Placental epithelial cell (primary cell): ENCODE measurements around a stretch of chr20.

DNA sequence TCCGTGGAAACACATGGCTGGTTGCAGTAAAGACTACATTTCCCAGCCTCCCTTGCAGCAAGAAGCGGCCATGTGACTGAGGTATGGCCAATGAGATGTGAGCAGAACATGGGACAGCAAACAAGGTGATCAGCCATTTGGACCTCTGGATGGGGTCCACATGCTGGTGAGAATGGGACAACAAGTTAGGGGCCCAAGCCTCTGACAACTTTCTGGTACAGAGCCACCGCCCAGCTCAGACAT lies 42.1 kb upstream of the PTPN1 start:
- CAGE, long polyA plus RNA, result no peak

DNA sequence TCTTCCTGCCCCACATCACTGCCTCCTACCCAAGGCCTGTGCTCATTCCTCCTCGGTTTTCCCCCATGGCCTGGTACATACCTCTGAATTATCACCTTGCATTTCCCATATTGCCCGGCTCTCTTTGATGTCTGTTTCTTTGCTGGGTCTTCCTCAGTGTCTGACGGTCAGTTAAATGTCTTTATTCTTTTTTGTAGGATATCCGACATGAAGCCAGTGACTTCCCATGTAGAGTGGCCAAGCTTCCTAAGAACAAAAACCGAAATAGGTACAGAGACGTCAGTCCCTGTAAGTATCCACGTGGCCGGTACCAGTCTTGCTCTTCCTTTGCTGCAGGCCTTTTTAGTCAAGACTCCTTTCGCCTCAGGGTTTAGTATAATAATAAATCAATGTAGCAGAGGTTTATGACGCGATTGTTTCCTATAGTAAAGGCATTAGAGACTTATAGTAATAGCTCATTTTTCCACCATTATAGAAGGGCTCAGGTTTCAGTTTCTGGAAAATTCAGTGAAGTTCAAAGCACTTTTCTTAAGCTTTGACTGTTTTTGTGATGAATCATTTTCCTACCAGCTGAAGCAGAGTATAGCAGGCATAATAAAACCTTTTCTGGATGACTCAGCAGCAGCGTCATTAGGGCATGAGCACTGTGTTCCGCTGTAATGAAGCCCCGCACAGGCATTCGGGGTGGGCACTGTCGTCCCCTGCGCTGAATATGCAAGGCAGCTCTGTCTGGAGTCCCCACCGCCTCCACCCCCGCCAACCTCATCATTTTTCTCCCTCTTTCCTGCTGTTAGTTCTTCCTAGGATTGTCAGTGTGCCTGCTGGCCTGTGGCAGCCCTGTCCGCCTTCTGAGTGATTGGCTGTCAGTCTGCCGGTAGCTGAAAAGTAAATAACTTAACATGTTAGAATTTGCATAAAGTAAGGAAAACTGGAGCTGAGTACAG lies 51.3 kb downstream of the PTPN1 start:
- CAGE, long polyA plus RNA, result no peak

GRCh38 chr20:50572709-50573344 lies 62.6 kb downstream of the PTPN1 start:
- CAGE, long polyA plus RNA, result no peak

DNA sequence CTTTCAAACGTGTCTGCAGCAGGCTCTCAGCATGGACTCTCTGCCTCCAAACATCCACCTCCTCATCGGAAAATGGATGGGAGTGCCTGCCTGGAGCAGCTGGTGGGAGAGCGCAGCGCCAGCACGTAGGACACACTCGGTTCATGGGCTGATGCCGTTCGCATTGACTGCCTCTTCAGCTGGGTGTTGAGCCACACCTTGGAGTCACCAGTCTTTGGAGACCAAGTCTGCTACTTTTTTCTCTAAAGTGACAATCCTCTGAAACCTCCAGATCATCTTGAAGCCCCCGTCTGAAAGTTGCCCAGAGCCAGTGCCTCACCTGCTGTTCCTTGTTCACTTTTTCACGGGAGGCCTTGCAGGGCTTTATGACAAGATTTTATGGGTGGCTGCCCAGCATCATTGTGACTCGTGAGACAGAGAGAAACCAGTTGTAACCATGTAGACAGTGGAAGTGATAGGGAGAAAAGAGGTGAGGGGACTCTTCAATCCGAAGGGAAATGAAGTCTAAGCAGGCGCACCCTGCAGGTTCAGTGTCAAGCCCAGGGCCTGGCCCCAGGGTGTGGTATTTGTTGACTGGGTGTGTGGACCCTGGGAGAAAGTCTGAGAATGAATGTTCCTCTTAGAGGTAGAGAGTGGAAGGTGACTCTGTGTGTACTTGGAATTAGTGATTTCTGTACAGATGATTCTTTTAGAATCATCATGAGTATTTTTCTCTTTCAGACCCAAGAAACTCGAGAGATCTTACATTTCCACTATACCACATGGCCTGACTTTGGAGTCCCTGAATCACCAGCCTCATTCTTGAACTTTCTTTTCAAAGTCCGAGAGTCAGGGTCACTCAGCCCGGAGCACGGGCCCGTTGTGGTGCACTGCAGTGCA lies 67.8 kb downstream of the PTPN1 start:
- CAGE, long polyA plus RNA, result no peak

GRCh38 chr20:50645516-50646009 lies 45.8 kb downstream of the RIPOR3 start:
- CAGE, long polyA plus RNA, result no peak

DNA sequence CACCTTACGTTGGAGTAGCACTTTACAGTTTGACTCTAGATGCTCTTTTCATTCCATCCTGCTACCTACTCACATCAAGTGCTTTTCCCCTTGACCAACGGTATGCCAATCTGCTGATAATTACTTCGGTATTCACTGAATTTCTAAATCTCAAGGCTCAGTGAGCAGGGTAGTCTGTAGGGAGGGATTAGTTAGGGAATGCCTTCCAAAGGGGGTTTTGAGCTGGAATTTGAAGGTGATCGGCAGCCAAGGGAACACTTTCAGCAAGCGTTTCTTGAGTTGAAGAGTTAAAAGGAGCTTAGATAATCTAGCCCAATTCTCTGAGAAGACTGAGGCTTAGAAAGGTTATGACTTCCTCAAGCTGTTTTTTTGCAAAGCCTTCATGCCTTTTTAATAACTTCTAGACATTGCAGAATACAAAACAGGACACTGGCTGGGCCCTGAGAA lies 1.0 kb downstream of the PARD6B start:
- CAGE, long polyA plus RNA, result no peak

- CAGE, long polyA plus RNA, result no peak
Observed at GRCh38 chr20:50749528-50750982, 18.7 kb downstream of the PARD6B start.

GRCh38 chr20:50761352-50762389 lies 30.3 kb downstream of the PARD6B start:
- CAGE, long polyA plus RNA, result no peak

DNA sequence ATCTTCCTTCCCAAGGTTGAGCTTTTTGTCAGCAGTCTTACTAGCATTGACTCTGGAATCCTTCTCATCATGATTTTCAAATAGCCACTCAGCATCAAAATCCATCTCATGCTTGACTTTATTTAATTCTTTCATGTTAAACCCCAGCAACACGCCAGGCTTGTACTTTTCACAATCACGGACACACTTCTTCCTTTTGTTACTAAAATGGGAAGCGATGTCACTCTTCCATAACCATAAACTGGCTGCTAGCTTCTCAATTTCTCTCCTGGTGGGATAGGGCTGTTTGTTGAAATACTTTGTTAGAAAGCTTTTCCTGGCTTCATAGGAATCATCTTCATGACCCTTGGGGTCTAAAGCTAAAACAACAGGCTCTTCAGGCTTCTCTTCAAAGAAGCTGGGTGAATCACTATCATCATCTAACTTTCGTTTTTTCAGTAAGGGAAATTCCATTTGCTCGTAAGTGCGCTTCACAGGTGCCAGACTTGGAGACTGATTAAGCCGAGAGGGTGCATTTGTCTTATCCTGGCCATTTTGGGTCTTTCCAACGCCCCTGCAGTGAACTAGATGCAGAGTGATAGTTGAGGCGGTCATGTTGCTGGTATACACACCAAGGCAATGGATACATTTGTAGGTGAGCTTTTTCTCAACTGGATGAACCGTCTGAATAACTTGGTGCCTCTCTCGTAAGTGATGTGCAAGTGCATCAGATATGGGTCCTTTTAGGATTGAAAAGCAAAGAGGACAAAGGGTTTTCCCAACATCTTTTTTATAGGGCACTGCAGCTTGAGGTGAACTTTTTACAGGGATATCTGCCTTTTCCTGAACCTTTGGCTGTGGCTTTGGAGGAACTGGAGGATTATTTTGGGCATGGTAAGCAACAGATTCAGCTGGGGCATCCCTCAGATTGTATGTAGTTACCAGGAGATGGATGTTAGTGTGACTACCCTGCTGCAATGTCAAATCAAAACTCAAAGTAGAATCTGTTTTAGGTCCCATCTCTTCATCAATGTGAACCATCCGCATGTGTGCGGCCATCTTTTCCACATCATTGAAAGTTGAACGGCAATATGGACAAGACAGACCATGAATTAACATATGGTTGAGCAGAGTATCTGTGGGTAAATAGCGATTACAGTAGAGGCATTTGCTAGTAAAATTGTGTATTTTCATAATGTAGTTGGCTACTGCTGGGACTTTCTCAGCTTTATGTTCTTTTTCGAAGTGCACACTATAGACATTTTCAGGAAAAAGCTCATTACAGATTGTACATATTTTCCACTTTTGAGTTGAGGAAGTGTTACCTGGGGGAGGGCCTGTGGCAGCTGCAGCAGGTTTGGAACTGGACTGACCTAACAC lies 38.7 kb downstream of the ADNP start:
- CAGE, long polyA plus RNA, result no peak

- CAGE, long polyA plus RNA, result no peak
Observed at GRCh38 chr20:50916921-50918158, 13.9 kb downstream of the ADNP start.

DNA sequence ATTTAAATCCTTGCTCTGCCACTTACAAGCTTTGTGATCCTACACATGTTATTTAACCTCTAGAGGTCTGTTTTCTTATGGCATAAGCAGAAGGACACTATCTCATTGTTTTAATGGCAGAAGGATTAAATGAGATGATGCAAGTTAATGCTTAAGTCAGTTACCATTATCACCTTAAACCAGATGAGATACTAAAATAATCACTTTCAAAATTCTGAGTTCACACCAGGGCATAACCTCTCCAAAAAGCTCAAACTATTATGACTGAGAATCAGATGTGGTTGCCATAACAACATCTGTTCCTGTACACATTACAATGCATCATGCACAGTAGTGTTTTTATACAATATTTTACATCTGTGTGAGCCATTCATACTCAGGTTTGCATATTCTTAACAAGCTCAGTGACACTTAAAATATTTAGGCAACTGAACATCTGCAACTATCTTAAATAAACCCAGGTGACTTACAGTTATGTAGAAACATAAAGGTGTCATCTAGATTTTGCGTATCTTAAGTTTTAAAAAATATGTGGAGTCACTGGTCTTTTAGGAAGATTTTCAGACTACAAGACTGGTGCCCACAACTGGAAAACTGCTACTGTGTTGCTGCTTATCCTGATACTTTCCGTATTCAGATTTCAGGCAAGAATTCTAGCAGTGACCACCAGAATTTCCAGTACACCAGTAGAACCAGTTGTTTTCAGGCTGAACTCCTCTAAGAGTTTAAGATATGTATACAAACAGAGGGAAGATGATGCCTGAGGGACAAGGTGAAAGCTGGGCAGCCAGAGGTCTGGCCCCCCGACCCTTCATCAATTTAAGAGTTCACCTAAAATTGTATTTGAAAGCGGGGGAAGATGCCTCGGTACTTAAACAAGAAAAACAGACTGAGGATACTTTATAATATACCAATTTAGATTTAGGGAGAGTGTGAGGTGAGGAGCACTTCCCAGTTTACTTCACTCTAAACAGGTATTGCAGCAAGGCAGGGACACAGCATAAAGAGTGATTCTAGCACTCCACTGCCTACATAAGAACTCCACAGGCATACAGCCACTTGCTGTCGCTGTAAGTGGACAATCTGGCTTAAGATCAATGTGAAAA lies 9.9 kb downstream of the ADNP start:
- CAGE, long polyA plus RNA, result no peak

GRCh38 chr20:51426740-51427514 lies 115.6 kb downstream of the NFATC2 start:
- CAGE, long polyA plus RNA, result no peak

DNA sequence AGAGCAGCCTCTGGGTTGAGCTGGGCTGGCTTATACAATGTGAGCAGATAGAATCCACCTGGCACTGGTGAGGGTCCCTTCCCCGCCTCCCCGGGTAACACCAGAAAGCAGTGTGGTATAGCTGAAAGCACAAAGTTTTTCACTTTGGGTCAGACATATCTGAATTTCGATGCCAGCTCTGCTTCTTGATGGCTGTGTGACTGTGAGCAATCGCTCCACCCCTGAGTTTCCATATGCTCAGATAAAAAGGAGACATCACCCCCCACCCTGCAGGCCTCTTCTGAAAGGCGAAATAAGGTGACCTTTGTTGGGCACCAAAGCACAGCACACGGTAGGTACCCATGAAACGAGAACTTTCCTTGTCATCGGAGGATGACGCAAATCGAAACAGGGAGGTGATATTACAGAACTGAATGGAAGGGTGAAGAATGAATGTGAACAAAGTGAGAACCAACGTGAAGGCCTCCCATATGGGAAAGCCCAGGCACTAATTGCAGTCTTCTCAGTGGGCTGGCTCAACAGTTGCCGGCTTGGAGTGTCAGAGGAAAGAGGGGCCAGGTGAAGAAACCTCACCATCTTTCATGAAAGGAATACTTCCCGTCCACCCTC lies 61.9 kb downstream of the NFATC2 start:
- CAGE, long polyA plus RNA, result no peak

DNA sequence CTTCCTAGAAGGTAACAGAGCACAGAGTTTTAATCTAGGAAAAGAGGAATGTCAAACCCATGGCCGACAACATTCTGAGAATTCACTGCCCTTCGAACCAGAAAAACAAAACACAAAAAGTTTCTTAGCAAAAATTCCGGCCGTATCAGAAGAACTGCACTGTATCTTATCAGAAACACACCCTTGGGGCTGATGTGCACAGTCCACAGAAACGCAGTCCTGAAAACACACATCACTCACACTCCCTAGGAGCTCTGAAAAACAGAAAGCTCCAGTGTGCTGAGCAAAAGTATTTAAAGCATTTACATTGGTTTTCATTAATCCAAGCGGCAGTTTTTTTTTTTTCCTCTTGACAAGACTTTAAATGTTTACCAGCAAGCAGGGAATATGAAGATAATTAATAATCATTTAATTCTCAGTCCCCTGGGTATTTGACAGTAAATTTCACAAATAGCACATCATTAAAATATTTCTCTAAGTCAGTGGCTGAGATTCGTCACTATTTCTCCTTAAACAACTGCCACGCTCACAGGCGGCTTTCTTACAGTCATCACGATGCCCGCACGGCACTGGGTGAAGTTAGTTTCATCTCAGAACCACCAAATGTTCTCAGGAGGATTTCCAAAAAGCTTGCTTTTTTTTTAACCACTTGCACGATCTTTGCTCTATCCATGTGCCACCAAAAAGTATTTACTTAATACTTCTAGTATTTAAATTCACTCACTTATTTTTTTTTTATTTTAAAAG lies 13.3 kb downstream of the NFATC2 start:
- CAGE, long polyA plus RNA, result no peak

DNA sequence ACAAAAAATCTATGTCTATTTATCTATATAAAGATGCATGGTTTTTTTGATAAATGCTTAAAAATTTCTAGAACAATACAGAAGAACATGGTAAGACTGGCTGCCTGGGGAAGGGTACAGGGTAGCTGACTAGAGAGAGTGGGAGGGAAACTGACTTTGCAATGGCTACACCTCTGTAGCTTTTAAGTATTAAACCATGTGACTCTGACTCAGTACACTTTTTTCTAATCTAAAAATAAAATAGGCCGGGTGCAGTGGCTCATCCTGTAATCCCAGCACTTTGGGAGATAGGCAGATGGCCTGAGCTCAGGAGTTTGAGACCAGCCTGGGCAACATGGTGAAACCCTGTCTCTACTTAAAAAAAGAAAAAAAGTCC lies 18.6 kb downstream of the ATP9A start:
- CAGE, long polyA plus RNA, result no peak

GRCh38 chr20:52191023-52191437 lies 549 bp downstream of the ZFP64 start:
- CAGE, long polyA plus RNA, result no peak

DNA sequence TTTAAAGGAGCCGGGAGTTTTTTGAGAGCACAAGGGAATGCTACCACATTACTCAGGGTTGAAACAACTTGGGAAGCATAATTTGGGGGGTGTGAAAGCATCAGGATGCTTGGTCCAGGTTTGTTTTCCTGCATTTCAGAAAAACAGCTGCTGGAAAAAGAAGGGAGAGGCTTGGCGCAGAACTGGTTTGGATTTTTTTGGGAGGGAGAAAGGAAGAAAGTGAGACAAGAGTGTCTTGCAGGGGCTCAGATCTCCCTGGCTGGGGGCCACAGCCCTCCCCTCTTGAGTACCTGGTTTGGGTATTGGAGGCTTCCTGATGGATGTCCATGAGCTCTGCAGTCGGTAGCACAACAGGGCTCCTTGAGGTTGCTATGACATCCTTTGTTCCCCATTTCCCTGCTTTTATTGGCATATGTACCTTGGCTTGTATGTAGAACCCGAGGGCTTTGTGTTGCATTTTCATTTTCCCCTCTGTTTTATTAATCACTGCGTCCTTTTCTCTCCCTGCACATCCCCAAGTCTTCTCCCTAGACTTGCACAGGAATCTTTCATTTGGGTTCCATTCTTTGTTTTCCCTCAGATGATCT lies 355.6 kb upstream of the TSHZ2 start:
- CAGE, long polyA plus RNA, result no peak

DNA sequence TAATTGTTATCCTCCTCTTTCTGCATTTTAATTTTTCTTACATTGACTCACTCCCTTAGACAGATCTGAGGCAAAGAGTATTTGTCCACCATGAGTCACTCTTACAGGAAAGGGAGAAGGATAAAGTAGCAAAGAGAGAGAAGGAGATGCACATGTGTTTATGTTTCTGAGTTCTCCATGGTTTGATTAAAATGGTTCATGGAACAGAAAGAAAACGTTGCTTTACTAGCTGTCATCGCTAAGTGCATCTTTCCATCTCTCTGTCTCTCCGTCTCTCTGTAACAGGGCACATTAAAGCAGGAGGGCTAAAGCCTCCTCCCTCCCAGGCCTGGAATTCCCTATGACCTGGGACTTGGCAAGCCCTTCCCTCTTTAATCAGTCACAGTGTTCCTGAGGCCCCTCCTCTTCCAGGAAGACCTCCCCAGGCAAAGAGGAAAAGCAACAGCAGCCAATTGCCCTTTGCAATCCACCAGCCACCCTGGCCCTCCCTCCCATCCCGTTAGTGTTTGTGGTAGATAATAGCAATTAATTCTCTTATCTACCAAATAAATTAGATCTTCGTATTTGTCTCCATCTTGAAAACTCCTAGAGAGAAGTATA lies 112.8 kb upstream of the TSHZ2 start:
- CAGE, long polyA plus RNA, result no peak

DNA sequence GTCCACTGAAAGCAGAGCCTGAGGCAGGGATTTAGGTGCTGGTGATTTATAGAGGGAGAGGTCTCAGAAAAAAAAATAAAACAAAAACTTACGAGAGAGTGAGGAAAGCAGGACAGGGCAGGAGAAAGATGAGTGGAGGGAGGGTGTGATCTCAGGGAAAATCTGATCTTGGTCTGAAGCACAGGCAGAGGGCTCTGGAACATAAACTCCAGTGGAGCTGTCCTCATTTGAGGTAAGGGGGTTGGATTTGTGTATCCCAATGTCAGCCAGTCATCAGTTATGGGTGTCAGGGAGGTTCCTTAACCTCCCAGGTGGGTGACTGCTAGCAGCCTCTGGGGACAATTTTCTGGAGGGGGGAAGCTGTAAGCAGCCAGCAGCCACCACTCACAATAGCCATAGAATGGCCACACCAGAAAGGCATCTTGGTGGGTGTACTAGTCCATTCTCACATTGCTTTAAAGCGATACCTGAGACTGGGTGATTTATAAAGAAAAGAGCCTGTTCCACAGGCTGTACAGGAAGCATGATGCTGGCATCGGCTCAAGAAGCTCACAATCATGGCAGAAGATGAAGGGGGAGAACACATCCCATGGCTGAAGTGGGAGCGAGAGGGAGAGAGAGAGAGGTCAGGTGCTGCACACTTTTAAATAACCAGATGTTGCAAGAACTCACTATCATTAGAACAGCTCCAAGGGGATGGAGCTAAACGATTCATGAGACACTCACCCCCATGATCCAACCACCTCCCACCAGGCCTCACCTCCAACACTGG lies 146.4 kb downstream of the TSHZ2 start:
- CAGE, long polyA plus RNA, result no peak

DNA sequence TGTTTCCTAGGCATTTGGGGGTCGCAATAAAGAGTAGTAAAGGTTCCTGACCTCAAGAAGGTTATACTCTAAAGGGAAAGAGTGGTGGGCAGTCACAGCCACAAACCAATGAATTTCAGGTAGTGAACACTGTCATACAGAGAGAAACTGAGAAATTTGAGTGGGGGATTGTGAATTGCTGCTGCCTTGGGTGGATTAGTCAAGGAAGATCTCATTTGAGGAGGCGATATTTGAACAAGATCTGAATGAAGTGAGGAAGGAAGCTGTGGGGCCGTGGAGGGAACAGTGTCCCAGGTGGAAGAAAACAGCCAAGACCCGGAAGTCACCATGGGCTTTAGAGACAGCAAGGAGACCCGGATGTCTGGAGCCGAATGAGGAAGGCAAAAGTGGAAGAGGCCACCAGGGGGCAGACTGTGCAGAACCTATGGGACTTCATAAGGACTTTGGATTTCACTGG lies 185.7 kb downstream of the TSHZ2 start:
- CAGE, long polyA plus RNA, result no peak